ENCODE measurements around a stretch of chr1.

GRCh38 chr1:236063618-236064622 is 970 bp downstream of the NID1 start:
- PRO-cap: unidirectional peak, plus-strand start at chr1:236064109; unidirectional peak, plus-strand start at chr1:236064146; bidirectional peak, plus-strand start at chr1:236064173, minus-strand start at chr1:236064173; bidirectional peak, plus-strand start at chr1:236064334, minus-strand start at chr1:236064245

- PRO-cap: unidirectional peak, minus-strand start at chr1:236120899
Measured at GRCh38 chr1:236120546-236121393, 21.6 kb upstream of the GPR137B start.

GRCh38 chr1:236163239-236163924 is 21.0 kb downstream of the GPR137B start:
- PRO-cap: no peak

- PRO-cap: no peak
Measured at GRCh38 chr1:236206311-236206745, 64.0 kb downstream of the GPR137B start.

- PRO-cap: unidirectional peak, plus-strand start at chr1:236206804; unidirectional peak, plus-strand start at chr1:236206821
Measured at GRCh38 chr1:236206746-236207021, 64.3 kb downstream of the GPR137B start.

DNA sequence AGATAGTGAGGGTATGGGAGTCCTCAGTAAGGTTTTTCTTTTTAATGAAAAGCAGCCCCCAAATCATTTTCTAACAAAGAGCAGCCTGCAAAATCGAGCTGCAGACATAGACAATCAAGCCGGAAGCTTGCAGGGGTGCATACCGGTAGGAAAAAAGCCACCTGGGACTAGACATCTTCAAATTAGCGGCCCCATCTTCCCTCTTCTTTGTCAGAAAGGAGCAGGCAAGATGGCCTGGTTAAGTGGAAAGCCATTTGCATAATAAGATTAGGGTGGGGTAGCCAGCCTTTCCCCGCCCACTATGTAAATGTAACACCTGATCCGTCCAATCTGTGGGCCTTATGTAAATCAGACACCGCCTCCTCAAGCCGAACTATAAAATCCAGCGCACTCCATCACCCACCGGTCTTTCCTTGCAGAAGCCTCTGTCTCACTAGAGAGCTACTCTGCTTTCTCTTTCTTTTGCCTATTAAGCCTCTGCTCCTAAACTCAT is 6.3 kb upstream of the ERO1B start:
- PRO-cap: no peak

GRCh38 chr1:236459839-236460168 is 64.0 kb upstream of the LGALS8 start:
- PRO-cap: no peak

DNA sequence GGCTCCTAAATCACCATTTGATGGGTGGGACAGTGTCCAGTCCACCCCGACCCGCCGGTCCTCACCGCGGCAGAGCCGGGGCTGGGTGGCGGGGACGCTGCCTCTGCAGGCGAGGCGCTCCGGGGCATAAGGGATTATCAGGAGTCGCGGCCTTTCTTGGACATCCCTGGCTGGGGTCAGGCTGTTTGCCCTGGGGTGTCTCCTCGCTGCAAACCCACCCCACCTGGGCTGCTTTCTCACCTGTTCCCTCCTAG is 305 bp downstream of the LGALS8 start:
- PRO-cap: no peak

DNA sequence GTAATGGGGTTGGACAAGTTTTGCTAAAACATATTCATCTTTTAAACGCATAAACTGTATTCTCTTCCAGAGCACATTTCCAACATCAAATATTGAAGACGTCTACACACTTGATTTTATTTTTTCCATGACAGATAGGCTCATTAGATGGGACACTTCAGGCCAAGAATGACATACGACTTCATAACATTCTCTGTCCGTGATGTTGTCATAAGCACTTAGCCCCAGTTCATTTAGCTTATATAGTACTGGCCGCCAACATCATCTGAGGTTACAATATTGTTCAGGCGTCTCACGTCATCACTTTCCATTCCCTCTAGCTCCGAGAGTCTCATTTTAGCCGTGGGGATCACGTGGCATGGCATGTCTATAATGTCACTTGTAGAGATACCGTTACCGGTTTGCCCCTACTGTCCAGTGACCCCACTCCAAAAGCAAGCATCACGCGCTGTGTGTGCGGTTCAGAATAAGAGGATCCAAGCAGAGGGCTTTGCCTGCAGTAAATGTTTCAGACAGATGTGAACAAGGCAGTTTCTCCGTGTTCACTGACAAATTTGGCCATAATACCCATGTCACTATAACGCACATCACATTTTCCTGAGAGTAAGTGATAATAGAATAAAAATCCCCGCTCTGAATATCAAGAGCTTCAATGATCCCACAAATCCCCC is 34.6 kb upstream of the HEATR1 start:
- PRO-cap: no peak

GRCh38 chr1:236689884-236690552 is 3.7 kb downstream of the ACTN2 start:
- PRO-cap: no peak

DNA sequence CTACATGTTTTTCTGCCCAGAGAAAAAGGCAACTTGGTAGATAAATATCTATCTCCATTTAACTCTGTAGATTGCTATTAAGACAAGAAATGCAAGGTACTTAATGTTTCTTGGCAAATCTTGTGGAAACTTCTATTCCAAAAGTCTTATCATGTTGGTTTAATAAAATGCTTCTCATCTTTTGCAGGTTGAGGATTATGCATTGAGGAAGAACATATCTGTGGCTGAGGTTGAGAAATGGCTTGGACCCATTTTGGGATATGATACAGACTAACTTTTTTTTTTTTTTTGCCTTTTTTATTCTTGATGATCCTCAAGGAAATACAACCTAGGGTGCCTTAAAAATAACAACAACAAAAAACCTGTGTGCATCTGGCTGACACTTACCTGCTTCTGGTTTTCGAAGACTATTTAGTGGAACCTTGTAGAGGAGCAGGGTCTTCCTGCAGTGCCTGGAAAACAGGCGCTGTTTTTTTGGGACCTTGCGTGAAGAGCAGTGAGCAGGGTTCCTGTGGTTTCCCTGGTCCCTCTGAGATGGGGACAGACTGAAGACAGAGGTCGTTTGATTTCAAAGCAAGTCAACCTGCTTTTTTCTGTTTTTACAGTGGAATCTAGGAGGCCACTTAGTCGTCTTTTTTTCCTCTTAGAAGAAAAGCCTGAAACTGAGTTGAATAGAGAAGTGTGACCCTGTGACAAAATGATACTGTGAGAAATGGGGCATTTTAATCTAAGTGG is 102.4 kb downstream of the MTR start:
- PRO-cap: no peak

- PRO-cap: no peak
Measured at GRCh38 chr1:236900584-236901505, 103.4 kb downstream of the MT1HL1 start.

DNA sequence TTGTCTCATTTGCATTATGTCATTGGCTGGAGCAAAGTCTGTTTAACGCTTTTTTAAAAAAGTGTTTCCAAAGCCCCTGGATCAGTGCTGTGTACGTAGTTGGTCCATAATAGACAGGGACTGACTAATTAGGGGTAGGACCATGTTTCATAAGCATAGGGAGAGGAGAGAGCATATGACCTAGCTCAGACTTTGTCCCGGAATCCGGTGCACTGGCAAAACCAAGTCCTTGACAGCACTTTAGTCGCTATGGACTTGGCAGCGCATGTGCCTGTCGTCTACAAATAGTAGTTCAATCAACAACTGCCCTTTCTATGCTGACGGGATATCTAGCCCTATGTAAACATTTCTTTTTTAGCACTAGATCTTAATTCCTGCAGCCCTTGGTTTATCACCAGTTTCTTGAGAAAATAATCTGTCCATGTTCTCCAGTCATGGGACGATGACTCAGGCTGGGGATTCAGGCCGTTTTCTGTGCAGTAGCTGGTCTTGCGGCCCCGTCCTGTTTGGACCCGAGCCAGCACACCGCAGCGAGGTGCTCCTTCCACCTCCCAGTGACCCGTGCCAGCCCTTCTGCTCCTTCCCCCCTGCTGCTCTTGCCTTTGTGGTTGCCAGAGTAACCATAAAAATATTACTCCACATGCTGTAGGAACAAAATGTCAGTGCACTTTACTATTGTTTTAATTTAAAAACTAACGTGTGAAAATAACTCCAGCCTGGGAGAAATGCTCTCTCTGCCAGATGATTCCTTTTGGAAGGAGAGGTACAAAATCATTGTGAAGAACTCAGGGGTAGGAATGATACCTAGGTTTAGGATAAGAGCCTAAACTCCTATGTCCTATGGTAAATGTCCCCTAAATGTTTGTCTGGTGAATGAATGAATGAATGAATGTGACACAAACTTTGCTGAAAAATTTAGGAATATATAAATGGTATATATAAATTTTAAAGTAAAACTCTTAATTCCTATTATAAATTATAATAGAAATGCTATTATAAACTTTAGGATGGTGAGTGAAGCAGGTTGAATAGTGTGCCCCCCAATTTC is 8.7 kb upstream of the MT1HL1 start:
- PRO-cap: no peak

DNA sequence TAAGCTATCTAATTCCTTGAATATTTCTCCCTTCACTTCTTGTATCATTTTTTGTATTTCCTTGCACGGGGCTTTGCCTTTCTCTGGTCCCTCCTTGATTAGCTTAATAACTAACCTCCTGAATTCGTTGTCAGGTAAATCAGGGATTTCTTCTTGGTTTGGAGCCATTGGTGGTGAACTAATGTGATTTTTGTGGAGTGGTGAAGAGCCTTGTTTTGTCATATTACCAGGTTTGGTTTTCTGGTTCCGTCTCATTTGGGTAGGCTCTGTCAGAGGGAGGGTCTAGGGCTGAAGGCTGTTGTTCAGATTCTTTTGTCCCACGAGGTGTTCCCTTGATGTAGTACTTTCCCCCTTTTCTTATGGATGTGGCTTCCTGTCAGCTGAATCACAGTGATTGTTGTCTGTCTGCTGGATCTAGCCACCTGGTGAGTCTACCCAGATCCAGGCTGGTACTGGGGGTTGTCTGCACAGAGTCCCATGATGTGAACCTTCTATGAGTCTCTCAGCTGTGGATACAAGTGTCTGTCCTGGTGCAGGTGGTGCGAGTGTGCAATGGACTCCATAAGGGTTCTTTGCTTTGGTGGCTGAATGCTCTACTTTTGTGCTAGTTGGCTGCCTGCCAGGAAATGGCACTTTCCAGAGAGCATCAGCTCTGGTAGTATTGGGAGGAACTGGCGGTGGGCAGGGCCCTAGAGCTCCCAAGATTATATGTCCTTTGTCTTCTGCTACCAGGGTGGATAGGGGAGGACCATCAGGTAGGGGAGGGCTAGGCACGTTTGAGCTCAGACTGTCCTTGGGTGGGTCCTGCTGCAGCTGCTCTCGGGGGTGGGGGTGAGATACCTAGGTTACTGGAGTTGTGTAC is 245.9 kb downstream of the RYR2 start:
- PRO-cap: no peak

GRCh38 chr1:237784617-237785067 is 106.1 kb downstream of the ZP4 start:
- PRO-cap: no peak

DNA sequence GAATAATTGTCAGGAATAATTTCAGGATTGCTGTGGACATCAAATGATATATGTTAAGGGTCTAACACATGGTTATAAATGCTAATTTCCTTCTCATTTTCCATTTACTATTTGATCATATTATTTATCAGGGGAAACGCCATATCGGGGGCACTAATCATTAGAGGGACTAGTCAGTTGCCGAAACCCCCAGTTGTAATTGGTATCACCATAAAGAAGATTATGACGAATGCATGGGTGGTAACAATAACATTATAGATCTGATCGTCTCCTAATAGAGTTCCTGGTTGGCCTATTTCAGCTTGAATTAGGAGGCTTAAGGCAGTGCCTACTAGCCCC is 49.9 kb upstream of the ZP4 start:
- PRO-cap: no peak

DNA sequence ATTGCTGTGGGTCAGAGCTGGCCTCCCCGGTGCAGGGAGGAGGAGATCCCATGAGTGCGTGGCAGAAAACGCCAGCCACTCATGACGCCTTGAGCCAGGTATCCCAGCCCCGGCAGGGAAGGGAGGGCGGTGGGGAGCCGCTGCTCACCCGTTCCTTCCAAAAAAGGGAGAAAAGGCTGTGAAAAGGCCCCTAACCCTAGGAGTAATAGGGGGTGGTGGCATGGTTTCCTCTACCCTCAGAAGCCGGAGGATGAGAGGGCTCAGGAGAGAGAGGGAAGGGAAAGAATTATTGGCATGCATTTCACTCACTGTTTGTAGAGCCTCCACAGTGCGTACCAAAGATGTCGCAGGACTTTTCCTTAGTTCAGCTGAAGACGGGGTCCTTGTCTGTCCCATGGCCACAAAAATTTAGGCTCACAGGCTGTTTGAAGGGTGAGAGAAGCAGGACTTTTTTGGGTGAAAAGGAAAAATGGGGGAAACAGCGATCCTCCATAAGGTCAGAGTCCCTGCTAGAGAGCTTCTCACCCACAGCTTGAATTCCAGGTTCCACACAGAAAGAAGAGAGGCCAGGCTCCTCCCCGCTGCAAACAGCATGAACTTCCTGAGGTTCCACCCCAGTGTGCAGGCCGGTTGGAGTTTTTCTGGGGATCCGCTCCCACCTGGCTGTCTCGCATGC is 594.9 kb upstream of the ZP4 start:
- PRO-cap: no peak

DNA sequence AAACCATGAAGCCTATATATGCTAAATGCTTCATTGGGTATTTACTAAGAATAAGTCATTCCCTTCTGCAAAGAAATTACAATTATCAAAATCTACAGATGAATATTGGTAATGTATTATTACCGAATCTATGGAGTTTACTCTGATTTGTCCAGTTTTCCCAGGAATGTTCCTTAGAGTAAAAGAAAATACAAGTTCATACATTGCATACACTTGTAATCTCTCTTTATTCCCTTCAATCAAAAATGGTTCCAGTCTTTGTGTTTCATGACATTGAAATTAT is 683.6 kb upstream of the CHRM3 start:
- PRO-cap: no peak

- PRO-cap: no peak
Measured at GRCh38 chr1:239389756-239390124, 3.4 kb downstream of the CHRM3 start.

GRCh38 chr1:240122822-240123299 is 31.2 kb downstream of the FMN2 start:
- PRO-cap: no peak